LUHMES (cell line): ENCODE measurements around a stretch of chr6.

DNA sequence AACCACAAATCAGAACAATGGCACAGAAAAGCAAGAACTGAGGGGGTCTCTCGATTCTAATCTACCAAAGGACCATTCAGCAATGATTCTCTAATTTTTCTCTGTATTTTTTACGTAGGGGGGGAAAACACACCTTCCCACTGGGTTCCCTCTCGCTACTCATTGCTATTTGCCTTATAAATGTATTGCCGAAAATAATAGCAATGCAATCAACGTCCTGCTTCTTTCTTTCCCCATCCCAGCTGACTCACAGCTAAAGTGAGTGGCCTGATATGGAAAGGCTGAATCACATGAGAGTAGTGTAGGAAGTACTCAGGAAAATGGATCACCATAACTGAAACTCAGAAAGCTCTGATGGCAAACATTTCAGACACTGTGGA, 49.2 kb upstream of the SRPK1 start:
- PRO-cap: no peak

GRCh38 chr6:36097741-36098475, 32.4 kb upstream of the MAPK13 start:
- PRO-cap: no peak

- PRO-cap: no peak
Observed at GRCh38 chr6:36129996-36130147, 441 bp upstream of the MAPK13 start.

GRCh38 chr6:36204291-36205063, 7.9 kb downstream of the BRPF3 start:
- PRO-cap: no peak

- PRO-cap: no peak
Observed at GRCh38 chr6:36222907-36223417, 26.4 kb downstream of the BRPF3 start.

- PRO-cap: unidirectional peak, minus-strand start at chr6:36444210
Observed at GRCh38 chr6:36443772-36444892, 1.3 kb downstream of the KCTD20 start.

DNA sequence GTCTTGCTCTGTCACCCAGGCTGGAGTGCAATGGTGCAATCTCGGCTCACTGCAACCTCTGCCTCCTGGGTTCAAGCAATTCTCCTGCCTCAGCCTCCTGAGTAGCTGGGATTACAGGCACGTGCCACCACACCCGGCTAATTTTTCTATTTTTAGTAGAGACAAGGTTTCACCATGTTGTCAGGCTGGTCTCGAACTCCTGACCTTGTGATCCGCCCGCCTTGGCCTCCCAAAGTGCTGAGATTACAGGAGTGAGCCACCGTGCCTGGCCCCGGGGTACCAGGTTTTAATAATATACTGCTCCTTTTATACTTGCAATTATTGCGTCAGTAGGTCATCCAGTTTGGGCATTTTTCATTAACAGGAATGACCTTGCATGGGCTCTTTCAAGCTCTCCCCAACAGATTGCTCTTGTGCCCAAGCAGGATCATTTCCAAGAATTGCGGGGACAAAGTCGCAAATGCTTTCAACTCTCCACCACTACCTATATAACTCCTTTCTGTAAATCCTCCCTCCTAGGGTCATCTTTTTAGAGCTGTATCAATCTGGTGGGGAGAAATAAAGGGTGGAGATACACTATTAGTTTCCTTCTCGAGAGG, 23.9 kb downstream of the STK38 start:
- PRO-cap: no peak

DNA sequence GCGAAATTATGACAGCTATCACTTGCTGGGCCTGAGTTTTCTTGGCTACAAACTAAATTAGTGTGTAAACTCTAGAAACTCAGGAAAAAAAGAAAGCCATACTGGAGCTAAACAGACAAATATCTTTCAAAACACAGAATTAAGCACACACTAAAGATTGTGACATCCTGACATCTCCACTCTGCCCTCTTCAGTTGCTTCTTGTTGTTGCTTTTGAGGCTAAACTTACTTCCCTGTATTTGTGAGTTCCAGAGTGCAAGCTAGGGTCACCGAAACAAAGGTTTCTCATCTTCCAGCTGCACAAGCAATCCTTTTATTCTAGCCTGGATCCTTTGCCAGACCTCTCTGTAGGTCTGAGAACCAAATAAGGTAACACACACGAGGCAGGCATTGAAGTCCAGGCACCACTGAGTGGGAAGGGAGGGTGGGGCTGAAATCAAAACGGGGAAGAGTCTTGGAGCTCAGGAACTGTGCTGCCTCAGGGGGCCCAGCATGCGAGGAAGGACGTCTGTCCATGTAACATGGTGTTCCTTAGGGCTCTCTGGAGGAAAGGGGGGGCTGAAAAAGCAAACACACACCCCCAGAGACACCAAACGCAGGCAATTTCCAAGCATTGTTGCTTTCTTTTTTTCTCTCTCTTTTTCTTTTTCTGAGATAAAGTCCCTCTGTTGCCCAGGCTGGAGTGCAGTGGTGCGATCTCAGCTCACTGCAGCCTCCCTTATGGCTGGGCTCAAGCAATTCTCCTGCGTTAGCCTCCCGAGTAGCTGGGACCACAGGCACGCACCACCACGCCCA, 14.3 kb upstream of the SRSF3 start:
- PRO-cap: no peak

DNA sequence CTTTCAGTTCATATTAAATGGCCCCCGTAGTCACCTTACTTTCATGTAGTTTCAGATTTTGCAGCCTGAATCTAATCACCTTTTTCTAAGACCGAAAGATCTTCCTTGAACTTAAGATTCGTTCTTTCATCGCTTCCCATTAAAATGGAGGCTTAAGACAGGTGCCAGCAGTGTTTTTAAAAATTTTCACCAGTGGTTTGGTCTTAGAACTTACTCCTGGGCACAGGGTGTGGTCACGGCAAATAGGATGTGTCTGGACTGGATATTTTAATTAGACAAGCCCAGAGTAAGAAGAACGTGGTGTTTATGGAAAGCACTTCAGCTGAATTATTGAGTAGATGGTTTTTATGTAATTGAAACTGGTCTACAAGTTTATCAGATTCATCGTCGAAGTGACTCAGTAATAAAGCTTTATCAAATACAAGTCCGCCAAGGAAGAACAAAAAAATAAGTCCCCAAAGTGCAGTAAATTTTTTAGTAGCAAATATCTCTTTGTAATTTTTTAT, 751 bp downstream of the SRSF3 start:
- PRO-cap: no peak

- PRO-cap: unidirectional peak, plus-strand start at chr6:36605122
Observed at GRCh38 chr6:36604965-36605161, 10.7 kb downstream of the SRSF3 start.

- PRO-cap: no peak
Observed at GRCh38 chr6:36683799-36684175, 5.3 kb downstream of the CDKN1A start.

DNA sequence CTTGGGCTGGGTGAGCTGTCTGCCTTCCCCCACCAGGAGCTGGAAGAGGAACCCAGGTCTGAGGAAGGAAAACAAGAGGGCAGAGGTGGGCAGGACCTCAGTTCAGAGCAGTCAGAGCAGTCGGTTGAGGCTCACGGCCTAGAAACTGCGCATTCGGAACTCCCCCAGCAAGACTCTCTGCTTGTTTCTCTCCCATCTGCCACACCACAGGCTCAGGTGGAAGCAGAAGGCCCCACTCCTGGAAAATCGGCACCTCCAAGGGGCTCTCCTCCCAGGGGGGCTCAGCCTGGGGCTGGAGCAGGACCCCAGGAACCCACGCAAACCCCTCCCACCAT, 24.4 kb downstream of the RAB44 start:
- PRO-cap: no peak

GRCh38 chr6:36765664-36766108, 68.1 kb downstream of the RAB44 start:
- PRO-cap: no peak

- PRO-cap: no peak
Observed at GRCh38 chr6:36827552-36828348, 11.5 kb downstream of the CPNE5 start.

GRCh38 chr6:36858352-36859230, 16.0 kb downstream of the PPIL1 start:
- PRO-cap: no peak

DNA sequence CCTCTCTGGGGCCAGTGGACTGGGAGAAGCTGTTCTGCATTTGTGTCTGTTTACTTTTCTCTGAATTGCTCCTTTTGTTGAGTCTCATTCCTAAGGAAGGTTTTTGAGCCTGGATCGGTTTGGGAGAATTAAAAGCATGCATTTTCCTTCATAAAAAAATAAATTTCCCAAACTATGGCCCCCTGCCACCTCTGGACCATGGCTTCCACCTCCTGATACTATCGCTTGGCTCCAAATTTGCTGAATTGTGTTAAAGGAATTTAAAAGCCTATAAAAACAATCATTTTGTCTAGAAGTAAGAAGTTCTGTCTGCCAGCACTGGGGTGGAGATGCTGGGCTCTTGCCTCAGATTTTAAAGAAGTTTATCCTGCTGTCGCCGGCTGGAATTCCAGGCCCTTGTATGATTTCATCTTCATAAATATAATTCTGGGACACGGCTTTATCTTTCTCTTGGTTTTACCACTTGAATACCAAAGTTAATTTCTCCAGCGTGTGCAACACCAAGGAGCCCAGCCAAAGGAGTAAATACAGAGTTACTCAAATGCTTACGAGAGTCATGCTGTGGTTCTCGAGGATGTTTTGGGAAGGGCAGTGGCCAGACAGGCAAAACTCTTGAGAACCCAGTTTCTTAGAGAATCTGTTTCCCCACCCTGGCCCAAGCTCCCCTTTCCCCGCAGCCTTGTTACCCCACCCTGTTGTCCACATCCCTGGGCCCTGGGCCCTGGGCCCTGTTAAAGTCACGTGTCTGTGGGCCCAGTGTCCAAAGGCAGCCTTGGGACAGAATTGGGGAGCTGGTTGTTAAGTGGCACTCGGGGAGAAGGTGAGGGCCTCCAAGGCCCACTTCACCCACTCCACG, 31.8 kb downstream of the C6orf89 start:
- PRO-cap: no peak

DNA sequence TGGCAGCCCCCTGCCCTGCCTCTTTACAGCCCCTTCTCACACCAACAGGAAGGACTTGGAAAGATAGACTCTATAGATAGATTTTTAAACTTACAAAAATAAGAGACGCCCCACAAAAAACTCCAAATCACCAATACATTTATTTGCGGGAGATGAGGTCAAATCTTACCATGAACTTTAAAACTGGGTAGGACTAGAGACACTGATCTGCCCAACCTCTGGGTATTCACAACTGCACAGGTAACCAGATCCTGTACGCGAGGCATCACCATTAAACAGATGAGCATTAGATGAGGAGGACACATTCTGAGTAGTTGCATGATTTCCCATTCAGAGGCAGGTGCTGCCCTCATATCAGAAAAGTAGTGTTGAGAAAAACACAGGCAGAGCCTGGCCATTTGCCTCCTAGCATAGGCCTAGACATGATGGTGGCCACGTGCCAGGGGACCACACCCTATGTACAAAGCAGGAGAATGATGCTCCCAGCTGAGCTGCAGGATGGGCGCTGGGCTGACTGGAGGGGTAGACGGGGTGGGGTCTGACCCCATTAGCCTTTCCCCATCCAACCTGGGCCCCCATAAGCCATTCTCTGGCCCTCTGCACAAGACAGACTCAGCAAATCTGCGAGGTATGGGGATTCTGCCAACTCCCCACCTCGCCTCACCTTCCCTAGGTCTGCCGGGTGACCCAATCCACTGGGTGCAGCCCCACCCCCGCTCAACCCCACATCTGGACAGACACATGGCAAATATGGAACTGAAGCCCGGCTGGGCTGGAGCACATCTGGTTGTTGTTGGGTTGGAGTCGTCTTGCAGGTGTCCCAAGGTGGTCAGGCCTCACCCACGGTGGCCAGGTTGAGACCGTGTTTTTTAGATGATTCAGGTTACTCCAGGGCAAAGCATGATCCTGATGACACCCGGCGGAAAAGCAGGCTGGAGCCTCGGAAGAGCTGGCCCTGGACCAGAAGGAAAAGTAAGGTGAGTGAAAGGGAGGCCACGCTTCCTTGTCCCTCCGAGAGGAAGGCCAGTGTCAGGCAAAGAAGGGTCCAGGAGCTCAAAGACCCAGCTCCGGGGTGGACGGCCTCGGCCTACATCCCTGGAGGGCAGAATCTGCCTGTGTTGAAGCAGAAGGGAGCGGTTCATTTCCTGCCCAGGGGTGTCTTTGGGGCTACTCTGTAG, 13.9 kb downstream of the PI16 start:
- PRO-cap: no peak

GRCh38 chr6:36972908-36973708, 12.9 kb downstream of the MTCH1 start:
- PRO-cap: no peak

GRCh38 chr6:36984027-36985086, 1.6 kb downstream of the MTCH1 start:
- PRO-cap: no peak

DNA sequence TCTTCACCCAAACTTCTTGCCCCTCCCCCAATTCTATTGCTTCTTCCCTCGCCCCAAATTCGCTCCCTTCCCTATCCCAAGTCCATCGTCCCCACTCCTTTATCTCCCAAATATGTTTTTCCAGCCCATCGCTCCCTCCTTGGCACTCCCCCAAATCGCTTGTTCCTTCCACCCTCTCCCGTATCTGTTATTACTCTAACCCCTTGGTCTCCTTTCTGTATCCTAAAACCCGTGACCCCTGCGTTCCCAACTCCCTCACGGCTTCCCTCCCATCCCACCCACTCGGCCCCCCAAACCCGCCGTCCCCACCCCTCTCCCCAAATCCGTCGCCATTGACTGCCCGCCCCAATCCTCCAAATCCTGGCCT, 578 bp downstream of the MTCH1 start:
- PRO-cap: no peak